Myometrial cell (primary cell): ENCODE measurements around a stretch of chr10.

DNA sequence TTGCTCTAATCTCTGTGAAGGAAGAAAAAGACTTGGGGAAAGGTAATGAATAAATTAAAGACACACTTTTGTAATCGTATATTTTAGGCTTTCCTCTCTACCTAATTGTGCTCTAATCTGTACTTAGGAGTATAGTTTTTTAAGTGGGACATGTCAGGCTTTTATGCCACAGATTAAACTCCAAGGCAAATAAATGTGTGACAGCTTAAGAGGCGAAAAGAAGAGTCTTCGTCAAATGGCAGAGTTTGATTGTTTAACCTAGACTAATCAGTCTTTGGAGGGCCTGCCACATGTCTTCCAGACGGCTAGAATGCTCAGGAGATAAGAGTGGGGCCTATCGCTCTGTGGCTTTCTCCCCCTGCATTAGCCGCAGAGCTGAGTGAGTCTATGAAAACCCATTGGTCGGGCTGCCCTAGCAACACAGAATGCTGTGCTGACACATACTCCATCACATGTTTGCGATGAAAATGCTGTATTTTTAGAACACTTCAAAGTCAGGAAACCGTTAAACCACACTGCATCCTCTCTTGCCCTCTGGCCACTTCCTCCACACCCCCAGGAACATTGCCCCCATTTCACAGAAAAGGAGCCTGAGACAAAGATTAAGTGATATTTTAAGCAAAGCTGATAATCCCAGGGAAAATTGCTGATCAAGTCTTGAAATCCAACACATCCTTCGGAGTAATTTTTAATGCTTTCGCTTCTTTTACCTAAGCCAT is 160.9 kb downstream of the CELF2 start:
- RAMPAGE, long total RNA, result no peak

GRCh38 chr10:11203068-11203506 is 185.4 kb downstream of the CELF2 start:
- RAMPAGE, long total RNA, result no peak

DNA sequence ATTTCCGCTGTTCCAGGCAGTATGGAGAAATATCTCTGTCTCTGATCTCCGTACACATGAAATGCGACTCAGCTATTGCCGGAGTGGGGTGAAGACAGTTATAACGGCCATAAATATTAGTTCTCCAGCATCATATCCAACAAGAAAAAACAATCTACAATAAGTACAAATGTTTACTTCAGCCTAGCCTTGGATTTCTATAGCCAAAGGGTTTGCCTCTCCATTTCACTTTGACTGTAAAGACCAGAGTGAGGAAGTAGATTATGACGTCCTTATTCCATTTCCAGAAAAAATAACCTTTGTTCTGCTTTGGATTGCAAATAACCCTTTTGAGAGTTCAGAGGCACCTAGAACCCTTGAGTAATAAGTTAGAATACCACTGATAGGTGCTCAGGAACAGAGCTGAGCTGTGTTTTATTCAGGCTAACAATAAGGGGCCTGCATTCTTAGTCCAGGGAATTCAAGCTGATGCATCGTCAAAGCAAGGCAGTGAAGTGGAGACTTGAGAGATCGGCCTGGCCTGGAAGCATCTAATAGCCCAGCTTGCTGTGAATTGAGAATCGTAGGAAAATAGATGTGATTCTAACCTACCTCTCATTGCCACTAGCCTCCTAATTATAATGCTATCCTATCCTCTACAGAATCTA is 188.2 kb downstream of the CELF2 start:
- RAMPAGE, long total RNA, result no peak

- RAMPAGE, long total RNA, result no peak
Measured at GRCh38 chr10:11225771-11226436, 208.2 kb downstream of the CELF2 start.

- RAMPAGE, long total RNA, result no peak
Measured at GRCh38 chr10:11230971-11231709, 213.5 kb downstream of the CELF2 start.

DNA sequence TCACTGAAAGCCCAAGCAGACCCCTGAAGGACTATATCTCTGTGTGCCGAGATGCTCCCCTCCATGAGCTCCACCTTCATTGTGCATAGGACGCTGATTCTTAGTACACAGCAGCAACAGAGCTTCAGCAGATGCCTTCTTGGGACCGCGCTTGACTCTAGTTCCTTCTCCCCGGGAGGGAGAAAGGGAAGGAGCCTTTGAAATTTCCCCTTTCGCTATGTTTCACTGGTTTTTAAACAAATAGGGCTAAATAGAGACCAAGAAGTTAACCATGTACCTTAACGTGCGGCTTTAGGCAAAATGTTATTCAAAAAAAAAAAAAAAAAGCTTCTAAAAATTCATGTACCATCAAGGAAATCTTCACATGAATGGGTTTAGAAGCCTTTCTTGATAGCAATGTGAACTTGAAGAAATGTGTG is 225.4 kb downstream of the CELF2 start:
- RAMPAGE, long total RNA, result no peak

DNA sequence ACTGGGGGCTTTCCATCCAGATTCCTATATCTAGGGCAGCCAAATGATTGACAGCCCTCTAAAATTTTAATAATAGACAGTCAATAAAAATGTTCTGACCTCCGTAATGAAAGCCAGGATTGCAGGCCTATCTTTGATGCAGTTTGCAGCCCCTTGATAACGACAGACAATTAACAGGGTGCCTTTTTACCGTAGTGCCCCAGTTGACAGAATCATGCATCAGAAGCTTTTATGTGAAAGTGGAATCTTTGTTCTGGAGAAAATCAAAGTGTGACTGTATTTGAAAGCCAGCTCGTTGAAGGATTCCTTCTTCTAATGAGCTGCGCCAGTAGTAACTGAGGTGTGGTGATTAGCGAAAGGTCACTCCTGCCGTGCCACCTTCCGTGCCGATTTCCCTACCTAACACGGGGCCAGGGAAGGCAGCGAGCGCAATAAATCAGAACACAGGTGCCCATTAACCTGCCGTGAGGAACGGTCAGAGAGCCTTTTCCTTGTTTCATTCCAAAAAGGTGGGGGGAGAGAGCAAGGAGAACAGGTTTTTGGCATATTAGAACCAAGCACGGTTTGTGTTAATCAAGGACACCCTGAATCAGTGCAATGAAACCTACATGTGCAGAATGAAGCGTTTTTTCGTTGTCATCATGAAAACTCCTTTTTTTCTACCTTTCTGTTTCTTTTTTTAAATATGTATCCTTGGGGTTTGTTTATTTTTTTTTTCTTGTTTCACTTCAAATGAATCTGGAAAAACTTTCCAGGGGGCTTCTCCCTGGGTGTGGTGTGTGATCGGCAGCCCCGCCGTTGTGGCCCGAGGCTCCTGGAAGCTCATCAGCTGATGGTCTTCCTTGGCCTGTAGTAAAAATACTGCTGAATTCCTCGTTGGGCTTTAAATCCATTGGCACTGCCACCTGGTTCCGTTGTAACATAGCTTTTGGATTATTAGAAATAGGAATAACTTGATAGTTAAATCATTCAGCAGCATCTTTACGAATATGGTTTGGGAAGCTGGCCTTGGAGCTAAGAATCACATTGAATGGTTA is 258.1 kb downstream of the CELF2 start:
- RAMPAGE, long total RNA, result no peak

GRCh38 chr10:11334744-11335791 is 276.4 kb downstream of the USP6NL start:
- RAMPAGE, long total RNA, result no peak

- RAMPAGE, long total RNA, result no peak
Measured at GRCh38 chr10:11413092-11413393, 198.4 kb downstream of the USP6NL start.

DNA sequence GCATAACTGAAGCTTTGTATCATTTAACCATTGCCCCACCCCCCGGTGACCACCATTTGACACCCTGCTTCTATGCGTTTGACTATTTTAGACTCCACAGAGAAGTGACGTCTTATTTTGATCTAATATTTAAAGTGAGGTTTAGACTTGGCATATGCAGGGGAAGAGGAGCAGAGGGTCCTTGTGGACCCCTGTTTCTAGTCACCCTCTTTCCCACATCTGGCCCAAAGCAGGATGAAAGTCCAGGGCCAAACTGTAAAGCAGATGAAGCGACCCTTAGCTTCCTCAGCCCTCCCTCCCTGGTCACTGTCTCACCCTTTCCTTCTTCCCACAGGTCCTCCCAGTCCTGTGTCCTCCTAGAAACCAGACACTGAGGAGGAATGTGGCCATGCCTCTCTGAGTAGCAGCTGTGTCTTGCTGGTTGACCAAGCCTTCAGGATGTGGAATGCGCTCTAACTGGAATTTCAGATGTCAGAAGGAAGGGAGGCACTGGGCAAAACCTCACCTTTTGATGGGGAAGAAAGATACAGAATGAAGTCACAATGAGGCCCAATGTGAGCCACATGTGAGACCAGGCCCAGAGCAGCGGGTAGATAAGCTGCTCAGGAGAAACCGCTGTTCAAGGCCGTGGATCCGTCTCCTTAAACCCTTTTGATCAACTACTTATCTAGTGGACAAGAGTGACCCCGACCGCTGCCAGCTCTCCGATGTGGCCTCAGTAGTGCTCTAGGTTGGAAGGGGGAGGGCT is 54.9 kb upstream of the ECHDC3 start:
- RAMPAGE, long total RNA, result no peak

GRCh38 chr10:11699228-11700085 is 42.7 kb upstream of the ECHDC3 start:
- RAMPAGE, long total RNA, result no peak

GRCh38 chr10:11793658-11794343 is 29.4 kb upstream of the PROSER2 start:
- RAMPAGE, long total RNA, result no peak

- RAMPAGE, long total RNA, result no peak
Measured at GRCh38 chr10:11825499-11826552, 2.7 kb downstream of the PROSER2 start.

GRCh38 chr10:11830615-11831386 is 7.6 kb downstream of the PROSER2 start:
- RAMPAGE, long total RNA, result no peak

DNA sequence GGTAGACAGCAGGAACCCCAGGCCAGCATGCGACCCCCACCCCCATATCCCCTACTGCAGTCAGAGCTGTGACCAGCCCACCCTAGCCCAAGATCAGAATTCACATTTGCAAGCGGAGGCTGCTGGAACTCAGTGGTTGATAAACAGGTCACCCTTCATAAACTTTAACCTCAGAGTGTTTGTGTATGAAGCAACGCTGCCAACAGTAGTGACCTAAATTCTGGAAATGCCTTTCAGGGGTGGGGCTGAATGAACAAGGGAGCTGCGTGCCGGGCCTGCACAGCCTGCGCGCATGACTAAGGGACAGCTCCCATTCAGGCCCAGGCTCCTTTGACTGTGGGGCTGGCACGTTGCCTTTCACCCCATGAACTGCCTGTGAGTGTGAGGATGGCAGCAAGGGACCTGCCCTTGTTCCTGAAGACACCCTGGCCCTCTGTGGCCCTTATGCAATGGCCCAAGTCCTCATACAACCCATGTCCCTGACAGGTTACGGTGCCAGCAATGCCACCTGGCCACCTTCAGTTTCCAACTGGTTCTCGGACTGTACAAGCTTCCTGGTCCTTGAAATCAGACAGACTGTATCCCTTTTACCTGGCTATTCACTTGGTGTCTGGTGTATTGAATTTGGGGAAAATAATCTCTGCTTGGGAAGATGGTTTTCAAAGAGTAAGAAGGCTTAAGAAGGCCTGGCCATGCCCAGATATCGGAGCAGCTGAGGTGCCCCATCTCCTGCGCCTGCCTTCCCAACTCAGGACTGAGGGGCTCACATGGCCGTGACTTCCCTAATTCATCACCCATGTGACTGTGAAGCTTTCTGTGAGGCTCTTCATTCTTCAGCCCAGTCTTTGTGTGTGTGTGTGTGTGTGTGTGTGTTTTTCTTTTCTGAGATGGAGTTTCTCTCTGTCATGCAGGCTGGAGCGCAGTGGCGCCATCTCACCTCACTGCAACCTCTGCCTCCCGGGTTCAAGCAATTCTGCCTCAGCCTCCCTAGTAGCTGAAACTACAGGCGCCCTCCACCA is 52.9 kb downstream of the PROSER2 start:
- RAMPAGE, long total RNA, result no peak

- RAMPAGE, long total RNA, result no peak
Measured at GRCh38 chr10:11881077-11881771, 58.1 kb downstream of the PROSER2 start.

- RAMPAGE, long total RNA, result no peak
Measured at GRCh38 chr10:12348100-12348369, 1.3 kb upstream of the CAMK1D start.

DNA sequence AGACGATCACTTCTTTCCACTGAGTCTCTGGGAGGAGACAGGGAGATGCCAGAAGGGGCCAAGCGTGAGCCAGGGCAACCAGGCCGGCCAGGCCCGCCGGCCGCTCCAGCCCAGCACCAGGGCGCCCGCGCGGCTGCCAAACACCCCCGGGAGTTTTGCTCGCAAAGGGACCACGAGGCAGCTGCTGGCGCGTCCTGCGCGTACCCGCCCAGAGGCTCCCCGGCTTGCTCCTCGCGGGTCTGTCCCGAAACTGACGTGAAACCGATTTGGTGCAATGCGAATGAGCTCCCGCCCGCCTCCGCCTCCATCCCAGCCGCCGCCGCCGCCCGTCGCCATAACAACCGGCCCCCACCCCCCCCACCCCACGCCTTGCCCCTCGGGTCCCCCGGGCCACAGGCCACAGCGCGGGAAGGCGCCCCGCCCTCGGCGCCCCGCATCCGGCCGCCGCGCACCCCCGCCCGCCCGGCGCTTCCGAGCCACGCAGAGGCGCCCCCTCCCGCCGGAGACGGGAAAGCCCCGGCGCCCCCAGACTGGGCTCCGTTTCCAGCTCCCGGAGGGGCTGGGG is 545 bp upstream of the CAMK1D start:
- RAMPAGE, long total RNA, result no peak

DNA sequence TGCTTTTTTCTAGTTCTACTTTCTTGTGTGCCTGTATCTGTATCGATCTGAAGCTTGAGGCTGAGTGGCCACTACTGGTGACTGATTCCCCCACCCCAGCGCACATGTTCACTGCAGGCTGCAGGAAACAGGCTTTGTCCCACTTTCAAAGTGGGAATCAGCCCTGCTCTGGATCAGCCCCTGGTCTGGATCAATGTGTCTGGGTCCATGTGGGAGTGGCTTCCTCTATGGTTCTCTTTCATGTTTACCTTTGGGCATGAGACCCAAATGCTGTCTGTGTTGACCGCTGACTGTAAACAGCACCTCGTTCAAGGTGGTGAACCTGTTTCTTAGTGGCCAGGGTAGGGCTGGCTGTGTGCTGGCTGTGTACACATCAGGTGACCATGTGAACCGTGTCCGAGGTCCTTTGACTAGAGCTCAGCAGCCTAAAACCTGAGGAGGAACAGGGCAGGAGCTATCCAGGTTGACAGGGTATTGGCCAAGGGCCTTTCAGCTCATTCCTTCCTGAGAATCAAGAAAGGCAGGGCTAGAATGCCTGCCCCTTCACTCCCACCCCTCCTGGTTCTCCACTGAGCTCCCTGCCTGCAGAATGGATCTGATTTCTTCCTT is 121.8 kb downstream of the CAMK1D start:
- RAMPAGE, long total RNA, result no peak

DNA sequence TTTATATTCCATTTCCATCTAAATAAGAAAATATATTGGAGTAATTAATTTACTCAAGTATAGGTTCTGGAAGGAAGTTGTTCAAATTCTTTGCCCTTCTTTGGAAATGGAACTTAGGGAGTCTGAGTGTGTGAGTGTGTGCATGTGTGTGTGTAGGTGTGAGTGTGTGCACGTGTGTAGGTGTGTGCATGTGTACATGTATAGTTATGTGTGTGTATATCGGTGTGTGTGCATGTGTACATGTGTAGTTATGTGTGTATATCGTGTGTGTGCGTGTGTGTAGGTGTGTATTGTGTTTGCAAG is 265.9 kb downstream of the CAMK1D start:
- RAMPAGE, long total RNA, result no peak